WTC11 (cell line): ENCODE measurements around a stretch of chr10.

- PRO-cap, result no peak
Observed at GRCh38 chr10:132403637-132404125, 6.7 kb downstream of the PWWP2B start.

- PRO-cap, result no peak
Observed at GRCh38 chr10:132420444-132421478, 23.8 kb downstream of the PWWP2B start.

- PRO-cap, result no peak
Observed at GRCh38 chr10:132481942-132482506, 55.6 kb upstream of the INPP5A start.

DNA sequence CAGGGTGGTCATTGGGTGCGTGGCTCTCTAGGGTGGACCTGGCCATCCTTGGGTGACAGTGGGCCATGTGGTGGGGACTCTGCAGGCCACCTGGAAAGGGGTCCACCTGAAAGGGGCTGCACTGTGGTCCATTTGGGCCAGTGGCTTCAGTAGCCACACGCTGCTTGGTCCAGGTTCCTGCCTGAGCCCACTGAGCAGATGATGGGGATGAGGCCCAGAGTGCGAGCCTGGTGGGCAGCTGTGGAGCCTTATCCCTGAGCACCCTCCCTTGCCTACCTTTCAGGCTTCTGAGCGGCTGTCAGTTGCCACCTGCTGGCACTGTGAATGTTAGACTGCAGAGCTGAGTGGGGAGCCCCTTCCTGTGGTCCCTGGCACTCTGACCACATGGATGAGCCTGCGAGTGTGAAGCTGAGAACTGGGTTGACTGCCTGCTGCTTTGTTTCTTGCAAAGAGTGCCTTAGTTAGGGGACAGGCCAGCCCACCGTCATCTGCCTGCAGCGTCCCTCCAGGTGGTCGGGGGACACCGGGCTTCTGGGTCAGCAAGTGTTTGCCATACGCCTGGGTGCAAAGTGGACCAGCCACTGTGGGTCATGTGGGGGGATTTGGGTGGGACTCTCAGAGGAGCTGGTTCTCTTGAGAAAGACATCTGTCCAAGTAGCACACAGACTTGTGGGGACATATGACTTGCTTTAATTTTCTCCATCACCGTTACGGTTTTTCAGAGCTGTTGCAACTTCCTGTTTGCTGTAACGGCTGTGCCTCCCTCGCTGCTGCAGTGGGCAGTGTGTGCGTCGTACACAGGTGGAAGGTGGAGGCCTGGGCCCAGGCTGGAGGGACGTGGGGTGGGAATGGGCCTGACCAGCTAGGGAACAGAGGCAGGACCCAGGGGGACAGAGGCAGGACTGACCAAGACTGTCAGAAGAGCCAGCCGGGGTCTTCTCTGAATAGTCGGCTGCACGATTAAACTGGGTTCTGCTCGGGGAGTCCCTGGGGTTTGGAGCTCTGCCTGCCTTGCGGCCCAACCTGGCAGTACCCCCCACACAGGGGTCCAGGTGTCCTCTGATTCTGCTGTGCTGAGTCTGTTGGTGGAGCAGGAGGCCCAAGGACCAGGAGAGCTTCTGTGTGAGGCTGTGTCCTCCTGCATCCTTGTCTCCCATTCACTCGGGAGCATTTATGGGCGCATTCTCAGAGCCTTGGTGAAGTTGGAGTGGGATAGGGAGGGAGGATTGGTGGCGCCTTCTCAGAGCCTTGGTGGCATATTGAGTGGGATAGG is 13.7 kb downstream of the INPP5A start:
- PRO-cap, result no peak

DNA sequence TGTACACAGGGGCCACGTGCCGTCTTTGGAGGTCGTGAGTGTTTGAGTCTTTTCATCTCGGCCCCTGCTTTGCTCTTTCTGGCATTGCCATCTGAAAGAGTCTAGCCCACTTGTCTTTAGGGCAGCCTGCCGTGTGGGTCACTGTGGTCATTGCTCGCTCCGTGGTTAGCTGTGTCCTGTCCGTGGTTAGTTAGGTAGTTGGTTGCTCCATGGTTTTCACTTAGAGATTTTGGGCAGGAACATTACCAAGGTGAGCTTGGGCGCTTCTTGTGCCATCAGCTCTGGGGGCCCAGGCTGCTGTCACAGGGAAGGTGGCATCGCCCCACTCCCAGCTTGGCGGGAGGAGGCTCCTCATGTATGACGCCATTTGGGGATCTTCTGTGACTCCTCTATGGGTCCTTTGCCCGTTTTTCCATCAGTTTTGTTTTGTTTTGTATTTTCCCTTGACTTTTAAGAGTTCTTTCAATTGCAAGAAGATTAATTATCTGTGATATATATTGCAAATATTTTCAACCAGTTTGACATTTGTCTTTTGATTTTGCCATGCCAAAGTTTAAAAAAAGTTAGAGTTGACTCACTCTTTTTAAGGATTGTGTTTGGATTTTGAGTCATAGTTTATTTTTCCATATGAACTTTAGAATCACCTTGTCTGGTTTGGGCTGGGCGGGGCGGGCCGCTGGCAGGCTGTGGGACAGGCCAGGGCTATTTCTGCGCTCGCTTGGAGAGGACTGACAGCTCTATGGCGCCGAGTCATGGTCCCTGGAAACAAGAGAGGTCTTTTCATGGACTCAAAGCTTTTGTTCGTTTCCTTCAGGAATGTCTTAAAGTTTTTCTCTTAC is 53.3 kb downstream of the INPP5A start:
- PRO-cap, result no peak

DNA sequence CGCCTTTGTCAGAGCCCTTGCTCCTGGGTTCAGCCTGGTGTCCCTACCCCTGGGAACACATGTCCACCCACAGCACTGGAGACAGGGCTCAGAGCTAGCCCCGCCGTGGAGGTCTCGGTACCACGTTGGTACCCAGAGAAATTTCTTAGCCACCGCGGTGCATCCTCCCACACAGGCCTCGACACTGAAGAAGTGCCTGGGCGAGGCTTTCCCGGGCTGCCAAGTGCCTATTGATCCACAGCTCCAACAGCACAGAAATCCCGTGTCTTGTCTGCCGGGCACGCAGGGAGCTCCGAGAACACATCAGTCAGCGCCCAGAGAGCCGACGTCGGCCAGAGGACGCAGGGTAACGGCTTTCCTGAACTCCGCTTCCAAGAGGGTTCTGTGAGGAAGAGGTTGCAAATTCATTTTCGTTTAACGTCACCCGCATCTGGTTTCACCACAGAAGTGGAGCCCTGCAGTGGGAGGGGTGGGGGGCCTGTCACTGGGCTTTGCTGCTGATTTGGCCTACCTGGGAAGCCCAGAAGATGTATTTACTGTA is 117.7 kb downstream of the INPP5A start:
- PRO-cap, result no peak

- PRO-cap, result no peak
Observed at GRCh38 chr10:132702548-132702814, 83.5 kb downstream of the NKX6-2 start.

DNA sequence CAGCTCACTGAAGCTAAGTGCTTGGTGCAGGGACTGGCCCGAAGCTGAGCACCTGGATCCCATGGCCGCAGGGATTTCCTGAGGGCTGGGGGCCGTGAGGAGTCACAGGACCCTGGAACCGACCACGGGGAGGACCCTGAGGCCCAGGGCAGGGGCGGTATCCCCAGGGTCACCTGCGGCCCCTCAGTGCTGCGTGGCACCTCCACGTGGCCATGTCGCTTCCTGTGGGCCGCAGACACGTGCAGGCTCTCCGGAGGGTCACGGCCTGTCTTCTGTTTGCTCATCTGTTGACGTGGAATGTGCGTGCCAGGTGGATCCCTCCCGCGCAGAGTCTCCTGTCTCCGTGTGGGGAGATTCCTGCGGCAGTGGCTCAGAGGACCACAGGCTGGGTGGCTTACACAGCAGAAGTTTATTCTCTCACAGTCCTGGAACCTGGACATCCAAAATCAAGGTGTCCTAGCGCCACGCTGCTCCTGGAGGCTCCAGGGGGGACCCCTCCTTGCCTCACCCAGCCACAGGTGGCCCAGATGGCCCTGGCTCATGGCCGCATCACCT is 53.3 kb downstream of the NKX6-2 start:
- PRO-cap, result no peak

- PRO-cap, result no peak
Observed at GRCh38 chr10:132903107-132903547, 39.2 kb downstream of the CFAP46 start.

GRCh38 chr10:132916951-132917246 is 25.5 kb downstream of the CFAP46 start:
- PRO-cap, result no peak

- PRO-cap, result bidirectional peak, plus-strand start at chr10:132962479, minus-strand start at chr10:132962246
Observed at GRCh38 chr10:132961935-132962651, 19.7 kb upstream of the CFAP46 start.

- PRO-cap, result no peak
Observed at GRCh38 chr10:132984990-132985460, 42.7 kb upstream of the CFAP46 start.

- PRO-cap, result no peak
Observed at GRCh38 chr10:133012671-133013148, 70.3 kb upstream of the CFAP46 start.

DNA sequence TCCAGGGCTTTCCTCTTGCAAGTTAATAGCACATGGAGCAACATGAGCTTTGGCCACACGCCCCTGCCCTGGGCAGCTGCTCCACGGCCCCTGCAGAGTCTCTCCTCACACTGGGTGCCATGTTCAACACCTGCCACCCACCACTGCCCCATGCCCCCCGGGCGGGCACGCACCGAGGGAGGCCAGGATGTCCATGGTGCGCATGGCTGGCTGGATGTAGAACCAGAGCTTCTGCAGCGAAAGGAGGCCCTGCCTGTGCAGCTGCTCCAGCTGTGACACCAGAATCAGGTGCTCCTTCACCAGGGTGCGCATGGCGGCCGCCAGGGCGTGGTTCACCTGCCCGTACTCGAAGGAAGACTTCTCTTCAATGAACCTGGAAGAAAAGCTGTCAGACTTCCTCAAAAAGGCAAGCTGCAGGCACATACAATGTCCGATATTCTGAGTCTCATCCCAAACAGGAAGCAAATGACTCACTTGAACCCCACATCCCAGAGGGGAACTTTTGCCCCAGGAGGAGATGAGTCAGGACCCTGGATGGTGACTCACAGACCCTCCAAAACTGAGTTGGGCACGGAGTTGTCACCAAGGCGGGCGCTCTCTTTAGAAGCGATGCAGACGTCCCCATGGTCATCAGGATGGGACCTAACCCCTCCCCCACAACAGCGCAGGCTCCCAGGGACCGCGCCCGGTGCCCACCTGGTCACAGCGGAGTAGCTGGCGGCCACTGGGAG is 15.6 kb downstream of the TUBGCP2 start:
- PRO-cap, result no peak

DNA sequence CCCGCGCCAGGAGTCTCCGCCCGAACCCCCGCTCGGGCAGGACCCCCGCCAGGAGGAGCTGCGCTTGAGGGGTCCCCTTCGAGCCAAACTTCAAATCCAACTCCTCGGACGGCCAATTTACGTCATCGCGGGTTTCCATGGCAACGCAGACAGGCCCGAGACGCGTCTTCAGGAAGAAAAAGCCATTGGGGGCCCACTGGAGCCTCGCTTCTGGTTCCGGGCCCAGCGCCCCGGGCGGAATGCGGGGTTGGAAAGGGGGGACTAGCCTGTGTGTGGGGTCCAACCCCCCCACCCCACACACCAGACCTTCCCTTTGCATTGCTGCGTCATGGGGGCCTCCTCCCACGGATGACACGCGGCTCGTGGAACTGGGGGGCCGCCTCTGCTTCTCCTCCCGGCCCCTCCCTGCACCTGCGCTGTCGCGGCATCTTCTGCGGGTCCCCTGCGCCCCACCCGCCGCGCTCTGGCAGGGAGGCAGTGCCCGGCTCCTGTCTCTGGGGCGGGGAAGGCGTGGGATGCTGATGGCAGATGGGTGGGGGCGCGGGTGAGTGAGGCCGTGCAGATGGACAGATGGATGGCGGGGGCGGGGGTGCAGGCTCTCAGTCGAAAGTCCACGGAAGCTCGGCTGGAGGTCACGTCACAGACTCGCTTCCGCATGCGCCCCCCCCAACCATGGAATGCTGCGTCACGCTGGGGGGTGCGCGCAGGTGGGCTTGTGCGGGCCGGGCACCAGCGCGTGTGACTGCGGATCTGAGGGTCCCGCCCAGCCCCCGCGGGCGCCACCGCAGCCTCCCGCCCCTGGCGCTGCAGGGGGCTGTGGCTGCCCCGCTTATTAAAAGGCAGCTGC is 1.1 kb downstream of the CALY start:
- PRO-cap, result no peak

DNA sequence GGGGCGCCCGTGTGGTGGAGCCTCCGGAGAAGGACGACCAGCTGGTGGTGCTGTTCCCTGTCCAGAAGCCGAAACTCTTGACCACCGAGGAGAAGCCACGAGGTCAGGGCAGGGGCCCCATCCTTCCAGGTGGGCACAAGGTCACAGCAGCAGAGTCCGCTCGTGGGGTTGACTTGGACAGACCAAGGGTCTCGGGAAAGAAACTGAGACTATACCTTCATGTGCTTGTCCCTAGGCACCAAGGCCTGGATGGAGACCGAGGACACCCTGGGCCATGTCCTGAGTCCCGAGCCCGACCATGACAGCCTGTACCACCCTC is 4.8 kb downstream of the PRAP1 start:
- PRO-cap, result no peak

GRCh38 chr10:133359476-133360866 is 2.2 kb upstream of the FUOM start:
- PRO-cap, result no peak

- PRO-cap, result no peak
Observed at GRCh38 chr10:133400539-133401592, 6.9 kb downstream of the MTG1 start.

- PRO-cap, result no peak
Observed at GRCh38 chr10:133519660-133520957, 7.1 kb upstream of the CYP2E1 start.

DNA sequence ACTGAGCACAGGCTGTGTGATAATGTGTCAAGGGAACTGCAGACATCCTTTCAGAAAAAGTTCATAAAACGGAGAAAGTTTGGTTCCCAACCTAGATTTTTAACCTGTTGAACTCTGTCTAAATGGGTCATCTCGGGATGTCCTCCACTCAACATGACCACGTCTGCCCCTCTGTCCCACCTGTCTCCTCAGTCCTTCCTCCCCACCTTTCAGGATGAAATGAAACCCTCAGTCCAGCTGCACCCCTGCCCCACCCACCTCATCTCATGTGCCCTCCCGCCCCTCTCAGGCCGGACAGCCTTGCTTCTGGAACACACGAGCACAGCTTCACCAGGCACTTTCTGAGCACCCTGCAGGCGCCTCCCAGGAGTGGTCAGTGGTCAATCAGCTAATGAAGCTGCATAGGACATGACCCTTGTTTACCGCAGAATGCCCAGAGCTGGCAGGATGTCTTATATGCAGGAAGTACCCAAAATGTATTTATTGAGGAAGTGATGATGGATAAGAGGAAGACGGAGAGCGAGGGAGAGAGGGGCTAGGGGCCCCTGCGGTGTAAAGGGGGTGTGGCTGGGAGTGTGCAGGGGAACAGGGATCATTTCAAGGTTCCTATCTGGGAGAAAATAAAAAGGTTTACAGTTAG is 3.2 kb downstream of the CYP2E1 start:
- PRO-cap, result no peak